Spinal cord (tissue), 3 donors: ENCODE results near the gene SELENOT.

- PRO-cap = no peak
- RAMPAGE, long total RNA = no peak
Observed at GRCh38 chr3:149656197-149656395, 1.7 kb downstream of the WWTR1 start.

DNA sequence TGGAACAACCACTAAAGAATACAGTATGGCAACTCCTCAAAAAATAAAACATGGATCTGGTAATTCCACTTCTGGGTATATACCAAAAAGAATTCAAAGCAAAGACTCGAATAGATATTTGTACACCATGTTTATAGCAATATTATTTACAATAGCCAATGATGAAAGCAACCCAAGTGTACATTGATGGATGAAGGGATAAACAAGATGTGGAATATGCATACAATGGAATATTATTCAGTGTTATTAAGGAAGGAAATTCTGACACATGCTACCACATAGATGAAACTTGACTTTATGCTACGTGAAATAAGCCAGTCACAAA is 55.3 kb downstream of the PFN2 start:
- PRO-cap = no peak
- RAMPAGE, long total RNA = no peak

DNA sequence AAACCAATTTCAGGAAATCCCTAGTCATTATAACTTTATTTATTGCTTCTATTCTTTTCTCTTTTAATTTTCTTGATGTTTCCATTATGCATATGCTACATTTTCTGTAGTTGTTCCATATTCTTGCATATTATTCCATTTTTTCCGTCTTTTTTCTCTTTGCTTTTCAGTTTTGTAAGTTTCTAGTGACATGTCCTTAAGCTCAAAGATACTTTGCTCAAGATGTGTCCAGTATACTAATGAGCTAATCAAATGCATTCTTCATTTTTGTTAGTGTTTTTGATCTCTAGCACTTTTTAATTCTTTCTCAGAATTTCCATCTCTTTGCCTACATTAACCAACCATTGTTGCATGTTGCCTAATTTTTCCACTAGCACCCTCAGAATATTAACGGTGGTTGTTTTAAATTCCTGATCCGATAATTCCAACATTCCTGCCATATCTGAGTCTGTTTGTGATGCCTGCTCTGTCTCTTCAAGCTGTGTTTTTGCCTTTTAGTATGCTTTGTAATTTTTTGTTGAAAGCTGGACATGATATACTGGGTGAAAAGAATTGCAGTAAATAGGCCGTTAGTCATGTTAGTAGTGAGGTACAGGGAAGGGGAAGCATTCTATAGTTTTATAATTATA is 20.7 kb downstream of the PFN2 start:
- PRO-cap = no peak
- RAMPAGE, long total RNA = no peak

- PRO-cap = no peak
- RAMPAGE, long total RNA = no peak
Observed at GRCh38 chr3:150254303-150254890, 153.7 kb upstream of the TSC22D2 start.

DNA sequence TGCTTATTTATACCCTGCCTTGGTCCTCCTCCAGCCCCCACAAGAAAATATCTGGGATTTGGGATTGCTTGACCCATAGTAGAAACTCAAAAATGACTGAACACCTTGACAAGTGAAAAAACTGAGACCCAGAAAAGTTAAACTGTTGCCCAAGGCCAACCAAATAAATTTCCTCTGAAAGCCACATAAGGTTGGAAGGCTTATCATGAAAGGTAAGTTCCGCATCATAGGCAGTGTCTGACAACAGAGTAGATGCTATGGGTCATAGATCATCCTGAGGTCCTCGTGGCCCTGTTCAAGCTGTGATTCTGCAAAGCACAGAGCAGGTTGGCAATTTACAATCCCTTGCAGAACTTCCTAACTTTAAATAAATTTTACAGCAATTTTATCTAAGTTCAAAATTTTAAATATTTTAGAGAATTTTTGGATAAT is 140.8 kb upstream of the TSC22D2 start:
- PRO-cap = no peak
- RAMPAGE, long total RNA = no peak

DNA sequence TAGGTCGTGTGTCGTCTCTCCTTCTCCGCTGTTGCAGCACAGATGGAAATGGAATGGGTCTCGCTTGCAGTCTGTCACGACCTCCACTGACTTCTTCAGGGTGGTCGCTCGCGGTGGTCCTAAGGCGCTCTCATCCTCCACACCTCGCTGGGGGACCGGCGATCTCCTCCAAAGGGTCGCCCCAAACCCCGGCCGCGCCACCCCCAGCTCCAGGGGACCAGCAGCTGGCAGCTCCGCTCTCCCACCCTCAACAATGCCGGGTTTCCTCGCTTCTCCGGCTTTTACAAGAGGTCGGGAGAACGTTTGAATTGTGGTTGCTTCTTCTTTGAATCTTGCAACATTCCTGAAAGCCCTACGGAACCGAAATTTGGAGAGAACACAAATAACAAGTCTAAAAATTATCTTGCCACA is 25.9 kb downstream of the SERP1 start:
- PRO-cap = no peak
- RAMPAGE, long total RNA = no peak

GRCh38 chr3:150602930-150603729 is at the start of gene SELENOT:
TSS of gene SELENOT (plus strand) at chr3:150603321.
- PRO-cap = no peak
- RAMPAGE, long total RNA = start-site peak on the minus strand at chr3:150603151-150603201, 209 and 66 reads in 2 replicates; start-site peak on the plus strand at chr3:150603284-150603360, 2,309 and 2,035 reads in 2 replicates

DNA sequence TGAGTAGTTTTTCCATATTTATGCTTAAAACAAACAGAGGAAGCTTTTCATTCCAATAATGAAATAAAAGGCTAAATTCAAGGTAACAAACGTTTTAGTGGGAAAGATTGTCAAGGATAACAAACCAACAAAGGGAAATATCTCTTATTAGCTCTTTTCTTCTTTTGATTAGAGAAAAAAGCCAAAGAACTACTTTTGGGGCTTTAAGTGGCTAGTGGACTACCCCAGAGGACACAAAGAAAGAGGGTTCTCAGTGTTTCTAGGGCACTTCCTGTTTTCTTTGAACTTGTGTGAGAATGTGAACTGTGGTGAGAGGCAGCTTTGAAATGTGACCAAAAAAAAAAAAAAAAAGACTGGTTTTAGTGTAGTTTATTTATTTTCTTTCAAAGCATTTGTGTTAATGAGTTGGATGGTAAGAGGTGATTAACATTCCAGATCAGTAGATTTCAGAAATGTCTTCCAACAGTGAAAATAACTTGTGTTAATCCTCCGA is 32.3 kb downstream of the SELENOT start:
- PRO-cap = no peak
- RAMPAGE, long total RNA = no peak

GRCh38 chr3:150729142-150729615 is 25.5 kb upstream of the ERICH6 start:
- PRO-cap = no peak
- RAMPAGE, long total RNA = no peak

DNA sequence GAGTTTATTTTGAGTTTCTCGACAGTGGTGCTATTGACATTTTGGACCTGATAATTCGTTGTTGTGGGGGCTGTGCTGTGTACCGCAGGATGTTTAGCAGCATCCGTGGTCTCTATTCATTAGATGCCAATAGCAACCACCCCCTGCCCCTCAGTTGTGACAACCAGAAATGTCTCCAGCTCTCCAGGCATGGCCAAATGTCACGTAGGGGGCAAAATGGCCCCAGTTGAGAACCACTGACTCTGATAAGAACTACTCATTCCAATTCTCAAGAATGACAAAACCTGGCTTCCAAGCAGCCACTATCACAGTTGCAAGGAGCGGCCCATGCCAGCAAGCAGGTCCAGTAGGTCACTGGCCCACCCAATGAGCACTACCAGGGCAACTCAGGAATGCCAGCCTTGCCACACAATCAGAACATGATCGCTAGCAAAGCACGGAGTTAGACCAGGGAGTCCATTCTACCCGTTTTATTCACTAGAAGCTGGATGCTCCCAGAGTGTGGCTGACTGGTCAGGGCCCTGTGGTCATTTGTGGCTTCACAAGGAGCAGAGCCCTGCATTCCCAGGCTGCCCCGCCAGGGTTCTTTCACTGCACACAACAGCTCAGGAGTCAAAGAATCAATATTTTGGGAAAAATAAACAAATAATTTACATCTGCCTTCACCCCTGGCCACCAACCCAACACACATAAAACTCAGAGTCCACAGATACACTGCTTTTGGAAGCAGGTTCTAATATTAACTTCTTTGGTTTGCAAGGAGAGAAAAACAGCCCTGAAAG is 16.3 kb downstream of the SIAH2 start:
- PRO-cap = no peak
- RAMPAGE, long total RNA = no peak

GRCh38 chr3:151155697-151156215 is 47.3 kb downstream of the GPR171 start:
- PRO-cap = no peak
- RAMPAGE, long total RNA = no peak

GRCh38 chr3:151248743-151249550 is 29.4 kb downstream of the P2RY14 start:
- PRO-cap = no peak
- RAMPAGE, long total RNA = no peak

DNA sequence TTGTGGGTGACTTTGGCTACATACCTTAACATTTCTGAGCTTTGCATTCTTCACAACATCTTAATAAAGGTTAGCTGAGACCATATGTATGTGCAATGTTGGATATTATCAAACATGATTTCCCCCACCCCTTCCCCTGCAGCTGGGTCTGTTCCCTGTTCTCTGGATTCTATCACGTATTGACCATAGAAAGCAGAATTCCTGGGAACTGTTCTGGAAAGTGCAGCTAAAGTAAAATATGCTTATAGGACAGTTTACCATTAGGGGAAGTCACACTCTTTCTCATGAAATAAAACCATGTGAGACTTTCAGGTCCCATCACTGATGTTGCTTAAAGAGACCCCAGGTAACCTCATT is 16.3 kb downstream of the GPR87 start:
- PRO-cap = no peak
- RAMPAGE, long total RNA = no peak

DNA sequence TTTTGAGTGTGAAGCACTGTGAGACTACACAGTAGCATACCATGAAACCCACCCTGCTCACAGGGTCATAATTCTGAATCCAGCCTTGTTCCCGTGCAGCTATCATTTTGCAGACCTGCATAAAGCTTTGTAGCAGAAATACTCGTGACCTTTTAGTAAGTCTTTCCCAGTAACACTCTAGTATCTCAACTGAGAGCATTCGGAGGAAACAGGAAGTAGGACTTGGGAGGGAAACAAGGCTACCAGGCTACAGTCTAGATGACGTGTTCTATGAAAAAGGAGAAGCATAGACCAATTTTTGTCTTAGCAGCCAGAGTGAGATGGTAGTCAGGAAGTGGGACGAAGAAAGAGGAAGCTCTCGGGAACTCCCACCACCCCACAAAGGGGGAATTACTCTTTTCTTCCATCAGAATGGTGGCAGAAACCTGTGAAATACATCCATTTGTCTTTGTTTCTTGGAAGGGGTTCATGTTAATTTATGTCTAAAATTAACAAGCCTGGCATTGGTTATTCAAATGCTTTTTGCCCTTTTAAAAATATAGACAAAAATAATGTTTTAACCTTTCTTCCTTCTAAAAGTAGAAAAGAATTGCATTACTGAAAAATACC is 1.8 kb upstream of the SUCNR1 start:
- PRO-cap = no peak
- RAMPAGE, long total RNA = no peak

DNA sequence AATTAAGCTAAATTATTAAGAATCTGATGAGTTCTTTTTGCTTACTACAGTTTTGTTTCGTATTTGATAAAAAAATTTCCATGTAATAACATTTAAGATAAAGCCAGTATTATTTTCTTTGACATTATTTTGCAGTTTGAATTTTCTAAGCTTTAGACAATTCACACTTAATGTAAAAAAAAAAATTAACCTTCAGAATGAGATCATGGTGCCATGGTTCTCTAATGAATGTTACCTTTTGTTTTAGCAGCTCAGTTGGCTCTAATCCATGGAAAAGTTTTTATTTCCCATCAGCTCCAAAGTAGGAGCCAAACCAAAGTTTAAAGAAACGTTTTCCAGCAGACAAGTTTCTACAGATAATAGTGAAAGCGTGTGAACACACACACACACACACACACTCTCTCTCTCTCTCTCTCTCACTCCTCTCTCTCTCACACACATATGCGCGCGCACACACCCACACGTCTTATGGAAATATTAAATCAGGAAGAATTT is 46.8 kb downstream of the MBNL1 start:
- PRO-cap = no peak
- RAMPAGE, long total RNA = no peak

- PRO-cap = no peak
- RAMPAGE, long total RNA = no peak
Observed at GRCh38 chr3:152321754-152322593, 53.2 kb downstream of the MBNL1 start.

DNA sequence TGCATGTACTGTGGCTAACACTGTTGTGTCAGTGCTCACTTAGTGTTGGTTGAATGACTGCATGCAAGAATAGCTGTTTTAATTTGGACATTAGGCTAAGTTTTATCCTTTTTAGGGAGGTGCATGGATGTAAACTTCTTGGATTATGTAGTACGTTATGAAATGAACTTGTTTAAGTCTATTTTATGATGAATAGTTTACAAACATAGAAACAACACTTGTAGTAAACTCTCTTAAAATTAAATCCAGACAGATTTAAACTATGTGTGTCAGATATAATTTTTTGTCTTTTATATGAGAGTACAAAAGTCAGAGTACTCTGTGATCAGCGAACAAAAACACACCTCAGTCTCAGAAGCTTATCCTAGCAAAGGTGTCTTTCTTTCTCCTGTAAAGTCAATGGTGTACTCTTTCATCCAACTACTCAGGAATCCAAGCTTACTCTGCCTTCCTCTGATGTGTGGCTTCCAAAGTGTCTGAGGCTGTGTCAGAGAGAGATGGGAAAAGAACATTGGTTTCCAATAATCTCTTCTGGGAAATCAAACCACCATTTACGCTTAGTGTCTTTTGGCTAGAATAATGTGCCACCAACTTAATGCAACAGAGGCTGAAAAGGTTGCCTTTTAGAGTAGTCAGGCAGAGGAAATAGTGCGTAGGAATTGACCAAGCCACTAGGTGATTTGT is 84.2 kb downstream of the MBNL1 start:
- PRO-cap = no peak
- RAMPAGE, long total RNA = no peak

DNA sequence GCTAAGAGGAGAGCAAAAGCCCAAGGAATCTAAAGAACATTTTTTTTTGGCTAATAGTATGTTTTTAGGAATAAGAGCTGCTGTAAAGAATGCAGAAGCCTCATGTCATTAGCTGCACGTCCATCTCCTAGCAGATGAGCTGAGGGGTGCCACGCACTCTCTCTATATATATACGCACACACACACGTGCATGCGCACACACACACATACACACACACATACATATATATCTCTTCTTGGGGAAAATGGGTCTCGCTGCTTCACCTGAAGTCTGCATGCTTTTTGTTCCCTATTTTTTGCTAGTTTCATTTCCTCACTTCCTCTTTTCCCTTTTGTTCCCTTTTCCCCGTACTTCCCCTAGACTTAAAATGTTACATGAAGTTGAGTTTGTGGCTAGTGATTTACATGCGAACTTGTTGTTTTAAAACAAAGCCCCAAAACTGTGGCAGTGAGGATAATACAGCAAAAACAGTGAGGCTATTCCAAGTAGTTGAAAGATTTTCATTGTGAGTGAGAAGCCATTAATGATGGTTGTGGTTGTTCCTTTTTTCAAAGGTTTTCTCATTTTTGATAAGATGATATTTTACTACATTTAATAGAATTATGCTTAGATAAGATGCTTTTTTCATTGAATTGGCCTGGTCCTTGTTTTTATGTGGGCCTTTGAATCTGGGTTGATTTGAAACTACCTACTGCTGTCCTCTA is 108.0 kb downstream of the MBNL1 start:
- PRO-cap = no peak
- RAMPAGE, long total RNA = no peak

GRCh38 chr3:152381752-152382280 is 113.1 kb downstream of the MBNL1 start:
- PRO-cap = no peak
- RAMPAGE, long total RNA = no peak

- PRO-cap = no peak
- RAMPAGE, long total RNA = no peak
Observed at GRCh38 chr3:152436779-152437458, 168.2 kb downstream of the MBNL1 start.